ENCODE data around the genes CT45A3, CT45A5, SAGE1 and RBMX.

- PRO-cap: no peak
Observed at GRCh38 chrX:135286198-135286882, 22.9 kb upstream of the ETDC start.

- PRO-cap: no peak
Observed at GRCh38 chrX:135291798-135292585, 17.3 kb upstream of the ETDC start.

DNA sequence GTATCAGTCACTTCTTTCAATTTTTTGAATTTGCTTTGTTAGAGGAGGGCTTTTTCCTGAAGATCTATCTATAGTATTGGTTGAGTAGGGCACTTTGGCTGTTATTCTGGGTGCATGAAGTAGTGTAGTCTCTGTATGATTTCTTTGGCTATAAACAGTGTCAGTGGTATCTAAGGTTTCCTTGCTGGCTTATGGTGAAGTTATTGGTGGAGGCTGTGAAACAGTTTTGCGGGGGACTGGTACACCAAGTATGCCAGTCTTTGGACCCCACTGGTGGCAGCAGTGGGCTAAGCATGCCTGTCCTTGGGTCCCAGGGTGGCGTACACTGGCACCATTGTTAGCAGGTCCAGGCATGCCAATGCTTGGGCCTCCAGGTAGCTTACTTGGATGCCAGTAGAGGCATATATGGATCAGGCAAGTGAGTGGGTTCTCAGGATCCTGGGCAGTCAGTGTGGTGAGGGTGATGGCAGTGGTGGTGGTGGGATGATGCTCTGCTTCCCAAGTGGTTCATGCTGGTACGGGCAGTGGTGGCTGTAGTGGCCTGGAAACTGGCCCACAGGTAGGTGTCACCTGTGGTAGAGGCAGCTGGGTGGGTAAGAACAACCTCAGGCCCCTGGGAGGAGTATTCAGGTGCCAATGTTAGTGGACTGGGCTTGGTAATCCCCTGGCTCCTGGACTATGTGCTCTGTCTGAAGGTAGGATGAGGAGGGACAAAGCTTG is 8.0 kb downstream of the ETDC start:
- PRO-cap: no peak

GRCh38 chrX:135346840-135347547 is 2.4 kb downstream of the ZNF449 start:
- PRO-cap: no peak

GRCh38 chrX:135348794-135349449 is 4.3 kb downstream of the ZNF449 start:
- PRO-cap: no peak

GRCh38 chrX:135423197-135423861 is 1.6 kb downstream of the SMIM10L2A start:
- PRO-cap: no peak

DNA sequence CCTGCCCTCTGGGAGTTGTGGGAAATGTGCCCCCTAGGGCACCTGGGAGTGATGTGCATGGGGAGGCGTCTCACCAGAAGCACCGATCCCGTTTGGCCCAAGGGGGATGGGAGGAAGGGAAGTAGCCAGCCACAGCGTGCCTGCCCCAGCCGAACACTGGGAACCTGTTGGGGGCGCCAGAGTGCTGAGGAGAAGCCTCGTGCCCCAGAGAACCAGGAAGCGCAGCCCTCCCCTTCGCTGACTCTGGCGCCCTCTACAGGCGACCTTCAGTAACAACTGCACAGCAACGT is at the start of gene CT45A3:
Gene CT45A3 (minus strand): TSS at position 158 of the 290 bp plus-strand sequence.
- PRO-cap: no peak

GRCh38 chrX:135785422-135785818 is at the start of gene CT45A5:
Gene CT45A5 (minus strand): TSS chrX:135785503.
- PRO-cap: no peak

- PRO-cap: no peak
Observed at GRCh38 chrX:135893175-135894017, at the start of gene SAGE1. Gene SAGE1 (plus strand): TSS chrX:135893716.

DNA sequence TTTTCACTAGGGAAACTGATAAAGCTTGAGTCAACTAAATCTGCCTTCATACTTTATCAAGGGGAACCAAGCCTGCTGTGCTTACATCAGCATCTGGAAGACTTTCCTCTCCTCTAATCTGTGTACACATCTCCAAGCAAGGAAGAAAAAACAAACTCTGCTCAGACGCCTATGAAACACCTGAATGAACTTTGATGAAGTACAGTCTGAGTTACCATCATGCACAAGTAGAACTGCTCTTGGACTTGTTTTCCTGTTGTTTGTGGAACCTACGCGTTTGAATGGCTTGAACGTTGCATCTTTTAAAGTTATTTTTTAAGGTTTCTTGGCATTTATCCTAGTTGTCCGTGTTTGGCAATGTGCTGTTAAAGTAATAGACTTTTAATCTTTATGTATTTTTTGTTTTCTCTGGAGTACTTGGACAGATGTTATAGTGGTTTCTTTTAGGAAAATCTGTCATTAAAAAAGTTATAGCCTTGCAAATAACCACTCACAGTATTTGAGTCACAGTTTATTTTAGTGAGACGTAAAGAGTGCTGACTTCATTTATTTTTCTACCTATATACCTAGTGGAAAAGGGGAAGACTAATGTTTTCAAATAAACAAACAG is 61.5 kb downstream of the SLC9A6 start:
- PRO-cap: no peak

DNA sequence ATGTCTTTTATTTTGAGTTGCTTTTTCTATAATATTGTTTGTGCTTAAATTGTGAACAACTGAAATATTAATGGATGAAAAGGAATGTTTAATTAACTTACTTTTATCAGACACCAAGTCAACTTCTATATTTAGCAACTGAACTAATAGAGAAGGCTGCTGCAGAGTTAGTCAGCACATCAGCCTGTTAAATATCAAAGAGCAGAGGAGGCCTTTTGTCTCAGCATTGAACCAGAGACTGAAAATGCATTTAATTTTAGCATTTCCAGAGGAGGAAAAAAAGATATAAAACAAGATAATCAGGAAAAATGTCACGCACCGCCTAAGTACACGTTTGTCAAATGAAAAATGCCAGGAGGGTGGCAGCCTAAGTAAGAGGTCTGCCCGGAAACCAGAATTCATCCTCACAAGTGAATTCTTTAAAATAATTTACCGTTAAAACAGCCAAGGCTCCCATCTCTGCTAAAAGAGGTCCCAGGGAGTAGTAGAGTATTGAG is 69.7 kb upstream of the FHL1 start:
- PRO-cap: no peak

GRCh38 chrX:136147455-136148175 is 49.2 kb upstream of the FHL1 start:
- PRO-cap: bidirectional peak, plus-strand start at chrX:136147533, minus-strand start at chrX:136147334

DNA sequence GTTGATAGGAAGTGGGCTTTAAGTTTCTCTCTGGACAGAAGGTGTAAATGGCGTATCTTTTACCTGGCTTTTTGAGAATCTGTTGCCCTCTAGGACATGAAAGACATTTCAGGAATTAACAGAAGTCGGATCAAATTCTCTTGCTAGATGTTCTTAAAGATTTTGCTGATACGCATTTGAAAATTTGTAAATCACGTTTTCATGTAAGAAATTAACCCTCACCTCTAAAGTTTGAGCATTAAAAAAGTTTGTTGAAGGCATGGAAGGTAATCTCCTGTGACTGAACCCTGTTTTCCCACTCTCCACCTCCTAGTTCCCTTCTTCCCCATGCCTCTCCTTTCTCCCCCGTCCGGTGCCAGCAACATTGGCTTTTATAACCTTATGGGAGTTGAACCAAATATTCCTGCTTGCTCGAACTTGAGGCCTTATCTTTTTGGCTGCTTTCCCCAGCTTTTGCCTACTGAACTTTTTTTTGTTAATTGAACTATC is 46.8 kb upstream of the FHL1 start:
- PRO-cap: no peak

GRCh38 chrX:136175826-136176968 is 20.6 kb upstream of the FHL1 start:
- PRO-cap: no peak

GRCh38 chrX:136189820-136190764 is 6.8 kb upstream of the FHL1 start:
- PRO-cap: no peak

DNA sequence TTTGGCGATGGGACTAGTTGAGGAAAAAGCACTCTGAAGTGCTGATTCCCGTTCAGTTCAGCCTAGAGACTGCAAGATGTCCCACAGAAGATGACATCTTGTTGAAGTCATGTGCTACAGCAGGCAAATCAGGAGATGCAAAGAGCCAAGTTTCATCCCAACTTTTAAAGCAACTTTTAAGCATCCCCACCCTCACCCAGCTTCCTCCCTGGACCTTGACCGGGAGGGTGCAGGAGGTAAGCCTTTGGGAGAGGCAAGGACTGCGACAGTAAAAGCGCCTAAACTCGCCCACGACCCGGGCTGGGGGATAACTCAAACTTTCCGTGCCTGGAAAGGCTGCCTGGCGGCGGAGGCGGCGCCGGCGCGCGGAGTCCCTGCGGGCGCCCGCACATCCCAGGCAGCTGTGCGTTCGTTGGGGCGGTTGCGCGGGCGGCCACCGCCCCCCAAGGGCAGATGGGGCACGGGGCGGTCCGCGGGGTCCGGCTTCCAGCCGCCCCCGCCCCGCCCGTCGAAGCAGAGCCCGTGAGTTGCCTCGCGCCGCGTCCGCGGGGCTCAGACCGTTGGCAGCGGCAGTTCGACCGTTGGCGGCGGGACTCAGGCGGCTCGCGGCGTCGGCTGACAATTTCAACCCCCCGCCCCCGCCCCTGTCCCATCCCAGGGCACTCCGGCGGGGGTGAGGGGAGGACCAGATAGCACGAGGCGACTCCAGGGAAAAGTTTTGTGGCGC is 565 bp downstream of the MAP7D3 start:
- PRO-cap: no peak

DNA sequence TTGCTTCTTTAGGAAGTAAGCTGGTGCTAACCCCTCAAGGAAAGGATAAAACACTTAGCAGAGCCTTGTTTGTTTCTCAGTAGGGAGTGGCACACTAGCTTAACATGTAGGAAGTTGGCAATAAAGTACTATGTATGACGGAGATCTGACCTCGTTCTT is 54.2 kb downstream of the VGLL1 start:
- PRO-cap: unidirectional peak, minus-strand start at position 96 of the sequence

DNA sequence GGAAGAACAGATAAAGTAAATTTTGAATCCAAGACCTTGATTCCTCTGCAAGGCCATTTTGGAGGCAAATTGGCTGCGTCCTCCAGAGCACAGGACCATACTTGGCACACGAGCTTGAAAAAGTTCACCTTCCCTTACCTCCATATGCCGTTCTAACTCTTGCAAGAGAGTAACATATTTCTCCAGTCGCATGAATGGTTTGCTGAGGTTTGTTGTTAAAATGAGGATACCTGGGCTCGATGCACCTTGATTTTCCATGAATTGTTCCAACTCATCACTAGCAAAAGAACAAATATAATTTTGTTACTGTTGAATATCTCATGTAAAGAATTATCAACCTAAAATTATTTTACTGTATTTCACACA is 42.5 kb downstream of the CD40LG start:
- PRO-cap: no peak

GRCh38 chrX:136868353-136869409 is 11.8 kb downstream of the RBMX start:
- PRO-cap: no peak

DNA sequence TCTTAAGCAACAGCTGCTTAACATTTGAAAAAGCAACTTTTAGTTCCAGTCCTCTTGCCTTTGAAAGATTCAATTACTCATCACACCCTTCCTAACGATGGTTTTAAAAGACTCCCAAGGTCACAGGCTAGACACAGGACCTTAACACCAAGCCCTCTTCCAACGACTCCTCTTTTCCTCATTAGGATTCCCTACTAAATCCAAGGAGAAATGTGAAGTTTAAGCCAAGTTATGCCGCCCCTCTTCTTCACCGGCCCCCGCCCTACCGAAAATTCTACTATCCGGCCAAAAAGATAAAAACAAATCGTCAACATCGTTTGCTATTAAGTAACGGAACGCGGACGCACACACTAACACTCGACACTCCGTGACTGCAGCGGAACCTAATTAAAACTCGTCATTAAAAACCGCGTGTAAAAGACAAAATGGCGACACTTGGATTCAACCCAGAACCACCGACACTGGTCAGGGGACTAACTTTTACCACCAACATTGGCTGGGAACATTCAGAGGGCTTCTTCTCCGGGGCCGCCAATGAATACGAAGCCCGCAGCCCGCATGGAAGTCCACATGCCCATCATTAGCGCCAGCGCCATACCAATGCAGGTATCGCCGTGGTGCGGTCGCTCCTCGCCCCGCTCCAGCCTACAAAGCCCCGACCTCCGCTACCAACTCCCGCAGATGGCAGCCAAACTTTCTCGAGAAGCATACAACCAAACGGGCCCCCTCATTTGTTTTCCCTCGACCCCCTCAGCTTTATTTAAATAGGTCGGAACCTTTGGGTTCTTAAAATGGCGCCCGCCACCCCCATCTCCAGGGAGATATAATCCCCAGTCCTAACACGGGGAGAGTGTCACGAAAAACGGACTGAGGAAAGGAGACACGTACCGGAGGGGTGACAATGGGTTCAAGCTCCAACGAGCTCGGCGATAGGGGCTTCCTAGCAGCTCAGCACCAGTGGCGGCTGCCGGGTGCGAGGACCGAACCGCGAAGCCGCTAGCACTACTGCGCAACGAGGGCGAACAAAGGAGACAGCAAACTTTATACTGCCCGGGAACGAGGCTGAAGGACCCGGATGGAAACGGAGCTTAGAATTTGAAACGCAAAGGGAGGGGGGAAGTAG is at the start of gene RBMX:
Gene RBMX (minus strand): TSS at position 1,017 of the 1,123 bp plus-strand sequence.
- PRO-cap: bidirectional peak, plus-strand start at position 323 of the sequence, minus-strand start at position 389 of the sequence; bidirectional peak, plus-strand start outside the sequence, minus-strand start at position 1,014 of the sequence

Data from bile duct (tissue), 1 donor.